ENCODE measurements around the gene RXFP3.

DNA sequence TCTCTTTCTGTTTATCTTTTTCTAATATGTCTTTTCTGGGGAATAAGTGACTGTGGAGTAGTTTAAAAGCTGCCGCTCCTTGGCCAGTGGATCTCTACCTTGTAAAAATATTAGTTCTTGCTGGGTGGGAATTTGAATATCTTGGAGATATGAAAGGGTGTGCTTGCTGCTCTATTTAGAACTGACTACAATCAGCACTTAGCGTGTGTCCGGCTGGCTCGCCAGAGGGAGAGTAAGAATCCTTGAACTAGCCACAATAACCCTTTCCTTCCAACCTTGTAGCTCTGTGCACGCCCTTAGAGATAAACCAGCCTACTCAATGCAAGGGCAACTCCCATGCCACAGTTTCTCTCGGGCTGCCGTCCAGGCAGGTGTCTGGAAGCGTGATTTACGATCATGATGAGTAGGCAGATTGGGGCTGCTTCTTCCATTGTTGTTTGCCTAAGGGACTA lies 133.8 kb upstream of the MYO10 start:
- PRO-cap = no peak

GRCh38 chr5:17123666-17124000 lies 93.8 kb upstream of the BASP1 start:
- PRO-cap = no peak

- PRO-cap = no peak
These were observed 65.7 kb upstream of the BASP1 start for GRCh38 chr5:17151751-17152084.

- PRO-cap = no peak
These were observed 895 bp downstream of the BASP1 start for GRCh38 chr5:17217963-17219088.

DNA sequence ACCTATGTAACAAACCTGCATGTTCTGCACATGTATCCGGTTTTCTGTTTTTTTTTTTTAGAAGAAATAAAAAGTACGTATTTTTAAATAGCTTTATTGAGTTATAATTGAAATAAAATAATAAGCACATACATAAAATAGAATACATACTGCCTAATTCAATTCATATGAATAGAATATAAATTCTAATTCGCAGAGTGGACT lies 469.7 kb upstream of the H3Y1 start:
- PRO-cap = no peak

DNA sequence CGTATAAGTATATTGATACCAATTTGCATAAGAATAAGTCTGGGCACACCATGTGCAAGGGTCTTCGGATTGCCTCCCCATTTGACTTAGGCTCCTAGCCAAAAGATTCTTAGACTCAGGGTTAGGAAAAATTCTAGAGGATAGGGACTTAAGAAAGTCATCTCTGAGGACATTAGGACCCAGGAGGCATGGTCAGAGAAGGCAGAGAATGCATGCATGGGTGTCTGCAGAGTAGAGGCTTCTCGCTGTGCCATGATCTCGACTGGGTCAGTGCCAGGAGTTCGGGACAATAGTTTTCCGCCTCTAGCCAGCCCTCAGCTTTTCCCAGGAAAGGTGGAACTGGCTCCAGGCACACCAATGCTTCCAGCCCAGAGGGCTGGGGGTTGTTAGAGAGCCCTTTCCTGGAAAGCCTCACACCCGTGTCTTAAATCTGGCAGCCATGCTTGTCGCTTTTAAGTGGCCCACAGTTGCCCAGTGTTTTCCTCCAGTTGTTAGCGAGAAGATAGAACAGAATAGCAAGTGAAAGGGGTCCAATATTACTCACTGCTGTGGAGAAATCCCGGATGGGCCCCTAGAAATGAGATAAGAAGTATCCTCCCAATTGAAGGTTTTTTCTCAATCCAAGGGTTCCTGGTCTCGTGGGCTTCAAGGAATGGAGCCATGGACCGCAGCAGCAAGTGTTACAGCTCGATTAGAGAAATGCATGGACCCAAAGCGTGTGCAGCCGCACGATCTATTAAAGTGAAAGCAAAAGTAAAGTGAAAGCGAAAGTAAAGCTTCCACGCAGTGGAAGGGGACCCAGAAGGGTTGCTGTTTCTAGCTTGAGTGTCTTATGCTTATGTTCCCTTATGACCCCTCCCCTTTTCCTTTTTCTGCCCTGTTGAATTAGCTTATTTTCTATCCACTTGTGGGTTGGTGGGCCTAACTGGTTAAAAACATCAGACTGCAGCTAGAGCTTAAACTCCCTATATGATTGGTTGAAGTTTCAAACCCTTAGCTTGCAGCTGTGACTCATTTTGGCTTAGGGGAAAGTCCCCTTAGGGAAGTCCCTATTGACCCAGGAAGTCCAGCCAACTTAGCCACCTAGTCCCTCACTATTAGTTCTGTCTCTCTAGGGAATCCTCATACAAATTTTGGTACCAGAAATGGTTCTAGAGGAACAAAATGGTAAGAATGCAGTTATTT lies 1090.2 kb upstream of the H3Y1 start:
- PRO-cap = bidirectional peak, plus-strand start at position 487 of the sequence, minus-strand start at position 441 of the sequence; unidirectional peak, minus-strand start at position 703 of the sequence; bidirectional peak, plus-strand start at position 1,094 of the sequence, minus-strand start at position 969 of the sequence

GRCh38 chr5:28954113-28954453 lies 1915.7 kb upstream of the CDH9 start:
- PRO-cap = no peak

GRCh38 chr5:29148530-29149084 lies 2044.9 kb upstream of the CDH6 start:
- PRO-cap = no peak

GRCh38 chr5:31625966-31626361 lies 13.0 kb upstream of the PDZD2 start:
- PRO-cap = no peak

- PRO-cap = no peak
These were observed 147.1 kb downstream of the PDZD2 start for GRCh38 chr5:31785936-31786432.

DNA sequence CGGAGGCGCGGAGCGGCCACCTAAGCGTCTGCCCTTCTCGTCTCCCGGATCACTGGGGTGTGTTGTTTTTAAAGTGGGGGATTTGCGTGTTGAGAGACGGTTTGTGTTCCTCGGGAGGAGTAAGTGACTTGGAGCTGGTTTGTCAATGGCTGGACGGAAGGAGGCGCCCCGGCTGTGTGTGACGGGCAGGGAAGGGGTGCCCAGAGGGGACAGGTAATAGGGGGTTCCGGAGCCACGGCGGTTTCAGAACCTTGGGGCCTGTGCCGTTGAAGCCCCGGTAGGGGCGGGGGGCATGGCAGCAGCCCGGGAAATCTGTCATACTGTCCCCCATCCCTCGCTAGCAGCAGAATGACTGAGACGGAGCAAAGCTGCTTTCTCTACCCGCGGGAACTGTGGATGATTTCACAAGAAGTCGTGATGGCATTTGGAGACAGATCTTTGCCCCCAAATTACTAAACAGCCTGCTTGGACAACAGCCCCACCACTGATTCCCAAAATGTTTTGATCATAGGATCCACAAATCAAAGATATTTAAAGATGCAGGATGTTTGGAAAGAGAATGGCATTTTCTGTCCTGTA lies 216.4 kb downstream of the PDZD2 start:
- PRO-cap = no peak

GRCh38 chr5:31895245-31896148 lies 256.6 kb downstream of the PDZD2 start:
- PRO-cap = no peak

DNA sequence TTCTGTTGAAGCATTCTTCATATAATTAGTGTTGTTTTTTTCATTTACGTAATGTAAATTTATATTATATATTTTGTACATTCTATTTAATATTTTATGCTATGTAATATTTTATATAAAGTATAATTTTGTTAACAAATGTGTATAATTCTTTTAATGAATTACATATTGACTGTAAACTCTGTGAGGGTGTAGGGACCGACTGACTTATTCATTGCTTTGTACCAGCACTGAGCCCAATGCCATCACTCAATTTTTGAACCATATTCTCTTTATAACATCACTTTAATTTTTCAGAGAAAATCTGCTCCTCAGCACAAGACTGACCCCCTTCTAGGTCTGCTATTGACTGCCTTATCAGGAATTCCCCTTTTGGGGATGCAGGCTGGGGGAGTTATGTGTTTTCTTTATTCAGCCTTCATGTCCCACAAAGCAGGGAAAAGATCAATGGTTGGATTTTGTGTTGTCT lies 213.3 kb downstream of the GOLPH3 start:
- PRO-cap = no peak

DNA sequence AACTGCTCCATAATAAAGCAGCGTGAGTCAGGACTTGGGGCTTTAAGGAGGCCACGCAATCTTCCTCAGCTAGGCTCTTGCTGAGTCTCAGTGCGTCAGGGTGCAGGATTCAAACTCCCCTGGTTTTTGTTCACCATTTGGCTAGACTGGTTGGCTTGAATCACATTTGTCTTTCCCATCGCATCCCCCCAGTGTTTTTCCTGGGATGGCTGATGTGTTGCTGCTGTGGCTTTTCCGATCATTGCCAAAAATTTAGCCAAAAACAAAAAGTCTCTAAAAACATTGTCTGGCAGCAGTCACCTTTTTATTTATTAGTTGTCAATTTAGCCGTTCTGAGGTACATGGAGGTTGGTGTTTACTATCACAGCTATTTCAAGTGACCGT lies 102.5 kb downstream of the GOLPH3 start:
- PRO-cap = no peak

DNA sequence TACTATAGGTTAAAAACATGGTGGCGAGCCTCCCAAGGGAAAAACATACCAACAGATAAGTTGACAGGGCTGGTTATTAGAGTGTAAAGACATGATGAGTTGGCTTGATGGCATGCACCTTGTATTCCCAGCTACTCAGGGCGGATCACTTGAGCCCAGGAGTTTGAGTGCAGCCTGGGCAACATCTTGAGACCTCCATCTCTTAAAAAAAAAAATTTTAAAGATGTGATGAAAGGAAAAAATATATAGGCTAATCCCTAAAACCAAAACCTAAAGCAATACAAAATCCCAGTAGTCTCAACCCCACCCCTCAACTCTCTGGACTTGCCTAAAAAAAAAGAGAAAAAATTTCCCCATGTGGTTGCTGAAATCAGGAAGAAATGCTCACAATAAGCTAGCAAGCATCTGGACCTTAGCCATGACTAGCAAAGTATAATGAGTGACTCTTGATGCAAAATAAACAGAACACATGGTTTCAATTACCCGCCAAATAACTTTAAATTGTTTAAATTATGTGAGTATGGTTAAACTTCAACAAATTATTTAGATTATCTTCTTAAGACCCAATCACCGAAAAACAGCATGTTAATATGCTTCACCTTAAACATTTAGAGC lies 3.4 kb downstream of the GOLPH3 start:
- PRO-cap = no peak

DNA sequence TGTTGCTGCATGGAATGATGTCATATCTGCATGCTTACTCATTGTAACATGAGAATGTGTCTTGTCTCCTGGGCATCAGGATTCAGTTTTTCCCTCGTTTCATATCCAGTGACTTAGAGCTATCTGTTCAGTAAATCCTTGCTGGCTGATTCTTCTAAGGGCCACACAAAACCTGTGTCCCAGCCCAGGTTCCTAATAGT lies 94.9 kb downstream of the NPR3 start:
- PRO-cap = no peak

GRCh38 chr5:33008740-33009132 lies 297.6 kb downstream of the NPR3 start:
- PRO-cap = no peak

GRCh38 chr5:33291202-33291404 lies 149.7 kb upstream of the TARS1 start:
- PRO-cap = no peak

- PRO-cap = no peak
These were observed at the start of gene RXFP3 for GRCh38 chr5:33936028-33936401. TSS of gene RXFP3 (plus strand) at chr5:33936386.

DNA sequence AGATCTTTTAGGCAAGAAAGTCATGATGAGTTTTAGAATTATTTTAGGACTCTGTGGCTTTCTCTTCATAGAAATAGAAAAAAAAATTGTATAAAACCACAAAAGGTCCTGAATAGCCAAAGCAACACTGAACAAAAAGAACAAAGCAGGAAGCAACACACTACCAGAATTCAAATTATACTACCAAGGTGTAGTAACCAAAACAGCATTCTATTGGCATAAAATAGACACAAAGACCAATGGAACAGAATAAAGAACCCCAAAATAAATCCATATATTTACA lies 1.1 kb upstream of the AMACR start:
- PRO-cap = no peak

Measured in natural killer cell (primary cell).